Iris pigment epithelial cell (primary cell): Measurements from ENCODE around the genes KHDC4, ARHGEF2 and VHLL.

DNA sequence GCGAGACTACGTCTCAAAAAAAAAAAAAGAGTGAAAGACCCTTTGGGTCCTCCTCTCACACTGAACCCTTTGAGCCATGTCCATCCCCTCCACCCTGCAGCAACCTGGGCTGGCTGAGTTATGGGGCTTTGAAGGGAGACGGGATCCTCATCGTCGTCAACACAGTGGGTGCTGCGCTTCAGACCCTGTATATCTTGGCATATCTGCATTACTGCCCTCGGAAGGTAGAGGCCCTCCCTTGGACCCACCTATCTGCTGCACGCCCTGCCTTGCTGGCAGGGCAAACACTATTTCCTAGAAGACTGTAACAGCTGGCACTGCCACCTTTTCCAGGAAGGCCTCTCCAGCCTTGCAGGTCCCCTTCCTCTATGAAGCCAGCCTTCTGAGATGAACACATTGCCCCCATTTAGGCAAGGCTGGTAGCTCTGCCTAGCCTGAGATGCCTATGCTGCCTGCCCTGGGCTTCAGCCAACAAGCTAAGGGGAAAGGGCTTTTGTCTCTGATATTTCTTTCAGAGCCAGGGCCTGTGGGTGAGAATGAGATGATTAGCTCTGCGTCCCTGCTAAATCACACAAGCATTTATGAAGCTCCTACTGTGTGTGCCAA, 1.2 kb downstream of the SLC50A1 start:
- RRBS = no CpG with 5 or more reads among the region's 9 CpGs

DNA sequence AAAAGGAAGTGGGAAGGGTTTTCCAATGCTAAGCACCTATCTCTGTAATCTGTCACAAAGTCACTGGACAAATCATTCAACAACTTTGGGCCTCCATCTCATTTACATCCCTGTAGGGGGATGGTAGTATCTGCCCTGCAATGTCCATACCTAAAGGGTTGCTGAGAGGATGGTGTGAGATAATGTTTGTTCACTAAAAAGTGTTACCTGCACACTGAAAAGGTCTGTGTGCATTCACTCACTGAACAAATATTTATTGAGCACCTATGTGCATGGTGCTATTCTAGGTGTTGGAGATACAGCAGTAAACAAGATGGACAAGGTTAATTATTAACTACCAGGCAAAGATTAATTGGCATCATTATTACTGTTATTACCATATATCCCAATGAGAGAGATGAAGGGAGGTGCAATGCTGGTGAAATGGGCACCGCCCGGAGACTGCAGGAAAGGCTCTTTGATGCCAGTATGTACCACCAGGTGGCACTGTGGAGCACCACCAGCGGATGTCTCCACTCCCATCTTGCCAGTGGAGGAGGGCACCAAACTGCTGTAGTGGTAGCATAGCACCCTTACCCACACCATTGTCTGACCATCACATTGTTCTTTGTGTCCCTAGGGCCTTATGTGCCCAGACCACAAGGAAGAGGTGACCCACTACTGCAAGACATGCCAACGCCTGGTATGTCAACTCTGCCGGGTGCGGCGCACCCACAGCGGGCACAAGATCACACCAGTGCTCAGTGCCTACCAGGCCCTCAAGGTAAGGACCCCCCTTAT, 2.9 kb downstream of the TRIM46 start:
- RRBS = no CpG with 5 or more reads among the region's 8 CpGs

DNA sequence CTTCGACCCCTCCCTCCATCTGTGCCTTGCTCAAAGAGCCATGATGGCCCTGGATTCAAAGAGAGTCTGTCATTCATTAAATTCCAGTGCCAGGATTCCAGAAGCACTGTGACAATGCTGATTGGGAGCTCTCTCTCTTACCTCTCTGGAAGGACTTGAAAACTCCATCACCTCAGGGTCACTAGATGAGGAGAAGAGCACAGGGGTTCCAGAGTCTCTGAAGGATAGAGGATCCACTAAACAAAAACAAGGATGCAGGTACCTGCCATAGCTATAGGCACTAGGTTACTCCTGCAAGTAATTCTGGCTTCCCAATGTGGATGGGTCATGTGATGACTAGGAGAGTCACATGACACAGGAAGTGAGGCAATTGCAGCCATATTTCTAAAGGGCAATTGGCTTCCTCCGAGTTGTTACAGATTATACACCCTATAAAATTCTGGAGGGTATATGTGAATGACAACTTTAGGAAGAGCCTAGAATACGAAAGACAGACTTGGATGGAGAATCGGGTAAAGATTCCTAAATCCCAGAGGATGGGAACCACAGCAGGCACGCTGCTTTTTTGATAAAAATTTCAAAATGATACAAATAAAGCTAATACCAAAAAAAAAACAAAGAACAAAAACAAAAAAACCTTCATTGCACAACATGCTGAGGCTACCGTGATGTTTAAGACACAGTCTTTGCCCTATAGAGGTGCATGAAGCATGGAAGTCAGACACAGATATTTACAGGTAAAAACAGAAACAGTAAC, 10.4 kb downstream of the MTX1 start:
- RRBS = no CpG with 5 or more reads among the region's 6 CpGs

- RRBS = 1% methylated on average over 4 of the region's 53 CpGs
These were observed 3.6 kb upstream of the GBA1 start for GRCh38 chr1:155244425-155245343.

- RRBS = 6% methylated on average over 1 of the region's 26 CpGs
These were observed 1.1 kb downstream of the HCN3 start for GRCh38 chr1:155278095-155279098.

DNA sequence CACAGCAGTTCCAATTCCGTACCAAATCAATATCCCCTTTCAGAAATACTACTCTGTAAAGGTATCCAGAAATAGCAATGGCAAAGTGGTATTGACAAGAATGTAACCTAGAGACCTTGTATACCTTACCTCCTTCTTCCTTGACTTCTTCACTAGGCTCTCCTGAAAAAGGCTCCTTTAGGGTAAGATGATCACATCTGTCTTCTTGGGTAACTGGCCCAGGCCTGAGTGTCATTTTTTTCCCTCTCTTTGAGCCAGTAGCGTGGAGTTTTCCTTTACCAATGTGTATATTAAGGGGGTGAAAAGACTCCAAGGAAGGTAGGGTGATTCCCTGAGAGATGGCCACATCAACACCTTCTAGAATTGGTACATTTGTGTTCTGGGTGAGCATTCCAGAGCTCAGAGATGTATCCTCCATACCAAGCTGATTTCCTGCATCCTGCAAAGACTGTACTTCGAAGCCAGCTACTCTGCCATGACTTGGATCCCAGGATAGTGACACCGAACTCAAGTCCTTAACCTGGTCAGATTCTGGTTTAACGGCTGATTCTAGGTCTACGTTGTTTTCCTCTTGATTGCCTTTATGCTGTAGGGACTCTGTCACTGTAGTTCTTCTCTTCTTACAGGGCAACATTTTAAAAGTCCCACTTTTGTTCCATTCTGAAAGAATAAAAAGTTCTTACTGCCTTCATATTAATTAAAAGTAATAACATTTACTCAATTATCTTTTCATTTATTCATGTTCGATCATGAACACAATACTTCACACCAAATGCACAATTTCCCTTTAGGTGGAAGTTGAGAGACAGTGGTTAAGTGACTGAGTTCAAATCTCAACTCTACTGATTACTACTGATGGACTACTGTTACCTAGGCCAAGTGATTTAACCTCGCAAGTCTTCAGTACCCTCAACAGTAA, 3.6 kb downstream of the GON4L start:
- RRBS = no CpG with 5 or more reads among the region's 8 CpGs

- RRBS = no CpG with 5 or more reads among the region's 3 CpGs
These were observed 15.8 kb downstream of the RIT1 start for GRCh38 chr1:155895360-155895714.

DNA sequence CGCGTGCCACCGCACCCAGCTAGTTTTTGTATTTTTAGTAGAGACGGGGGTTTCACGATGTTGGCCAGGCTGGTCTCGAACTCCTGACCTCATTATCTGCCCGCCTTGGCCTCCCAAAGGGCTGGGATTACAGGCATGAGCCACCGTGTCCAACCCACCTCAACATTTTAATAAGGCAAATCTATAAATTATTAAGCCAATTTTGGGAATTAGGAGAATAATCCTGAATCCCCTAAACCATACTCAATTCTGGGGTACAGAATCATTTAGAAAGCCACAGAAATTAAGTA, 11.1 kb upstream of the RIT1 start:
- RRBS = no CpG with 5 or more reads among the region's 8 CpGs

DNA sequence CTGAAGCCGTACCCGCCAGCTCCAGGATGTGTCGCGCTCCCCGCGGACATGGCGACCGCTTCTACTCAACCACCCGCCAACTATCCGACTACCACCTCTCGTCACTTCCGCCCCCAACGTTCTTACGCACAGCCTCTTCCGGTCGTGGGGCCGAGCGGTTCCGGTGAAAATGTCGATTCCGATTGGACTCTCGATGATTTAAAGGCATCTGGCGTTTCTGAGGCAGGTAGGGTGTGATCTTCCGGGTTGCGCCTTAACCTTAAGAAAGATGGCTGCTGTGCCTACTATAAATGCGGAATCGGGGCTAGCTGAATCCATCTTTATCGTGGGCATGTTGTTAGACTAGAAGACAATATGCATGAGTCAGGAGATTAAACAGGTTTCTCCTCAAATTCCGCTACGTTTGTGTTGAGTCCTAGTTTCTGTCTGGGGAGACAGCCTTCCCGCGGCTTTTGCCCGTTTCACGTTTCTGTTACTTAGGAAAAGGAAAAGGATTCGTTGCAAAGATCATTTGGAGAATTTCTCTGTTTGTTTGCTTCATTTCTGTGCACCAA, at the start of gene KHDC4:
Gene KHDC4 (minus strand): TSS at position 90 of the 554 bp plus-strand sequence.
- RRBS = 1% methylated on average over 6 of the region's 35 CpGs

DNA sequence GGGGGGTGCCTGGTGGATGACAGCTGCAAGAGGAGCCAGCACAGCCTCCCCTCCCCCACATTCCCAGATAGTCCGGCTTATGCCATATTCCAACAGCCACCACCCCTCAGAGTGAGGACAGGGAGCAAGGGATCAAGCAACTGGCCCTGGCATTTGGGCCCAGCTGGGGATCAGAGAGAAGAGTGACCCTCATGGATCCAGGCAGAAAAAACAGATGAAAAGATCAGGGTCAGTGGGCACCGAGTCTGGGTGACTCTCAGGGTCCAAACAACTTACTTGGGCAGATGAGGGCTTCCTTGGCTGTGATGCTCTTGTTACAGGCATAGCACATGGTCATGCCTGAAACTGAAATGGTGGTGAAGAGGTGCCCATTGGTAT, 9.5 kb downstream of the ARHGEF2 start:
- RRBS = no CpG with 5 or more reads among the region's 2 CpGs

DNA sequence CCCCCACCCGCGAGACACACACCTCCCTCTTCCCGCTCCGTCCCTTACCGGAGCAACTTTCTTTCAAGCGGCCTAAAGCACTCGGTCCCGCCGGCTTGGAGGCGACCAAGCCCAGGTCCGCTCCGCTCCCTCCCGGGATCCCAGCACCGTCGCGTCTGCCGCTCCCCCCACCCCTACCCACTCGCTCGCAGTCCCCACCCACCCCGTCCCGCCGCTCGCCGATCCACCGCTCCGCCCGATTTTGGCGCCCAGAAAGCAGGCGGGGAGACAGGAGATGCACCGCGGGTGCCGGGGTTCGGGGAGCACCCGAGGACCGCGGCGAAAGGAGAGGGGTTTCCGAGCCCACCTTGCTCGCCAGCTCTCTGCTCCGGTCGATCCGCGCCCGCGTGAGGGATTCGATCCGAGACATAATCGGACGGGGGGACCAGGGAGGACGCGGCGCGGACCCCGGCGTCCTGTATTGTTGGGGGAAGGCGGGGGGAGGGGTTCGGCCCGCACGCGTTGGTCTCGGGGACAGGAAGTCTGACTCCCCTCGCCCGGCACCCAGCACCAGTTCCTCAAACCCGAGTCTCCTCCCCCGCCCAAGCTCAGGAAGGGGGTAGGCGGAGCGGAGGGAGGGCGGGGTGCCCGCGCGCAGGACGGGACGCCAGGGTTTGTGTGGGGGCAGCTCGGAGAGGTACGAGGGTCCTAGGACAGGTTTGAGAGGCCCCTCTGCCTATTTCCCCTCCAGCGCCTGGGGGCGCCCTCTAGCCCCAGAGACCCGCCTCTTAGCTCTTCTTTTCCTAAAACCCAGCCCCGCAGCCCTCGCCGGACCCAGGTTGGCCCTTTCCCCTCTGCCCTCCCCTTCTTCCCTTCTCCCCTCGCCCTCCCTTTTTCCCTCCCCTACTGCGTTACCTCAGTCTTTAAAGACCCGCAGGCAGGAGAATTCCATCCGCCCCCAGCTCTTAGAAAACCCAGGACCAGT, at the start of gene ARHGEF2:
Gene ARHGEF2 (minus strand): TSS at position 529 of the 964 bp plus-strand sequence.
- RRBS = 2% methylated on average over 40 of the region's 85 CpGs

- RRBS = no CpG with 5 or more reads among the region's 2 CpGs
These were observed 14.4 kb upstream of the LMNA start for GRCh38 chr1:156099915-156100642.

DNA sequence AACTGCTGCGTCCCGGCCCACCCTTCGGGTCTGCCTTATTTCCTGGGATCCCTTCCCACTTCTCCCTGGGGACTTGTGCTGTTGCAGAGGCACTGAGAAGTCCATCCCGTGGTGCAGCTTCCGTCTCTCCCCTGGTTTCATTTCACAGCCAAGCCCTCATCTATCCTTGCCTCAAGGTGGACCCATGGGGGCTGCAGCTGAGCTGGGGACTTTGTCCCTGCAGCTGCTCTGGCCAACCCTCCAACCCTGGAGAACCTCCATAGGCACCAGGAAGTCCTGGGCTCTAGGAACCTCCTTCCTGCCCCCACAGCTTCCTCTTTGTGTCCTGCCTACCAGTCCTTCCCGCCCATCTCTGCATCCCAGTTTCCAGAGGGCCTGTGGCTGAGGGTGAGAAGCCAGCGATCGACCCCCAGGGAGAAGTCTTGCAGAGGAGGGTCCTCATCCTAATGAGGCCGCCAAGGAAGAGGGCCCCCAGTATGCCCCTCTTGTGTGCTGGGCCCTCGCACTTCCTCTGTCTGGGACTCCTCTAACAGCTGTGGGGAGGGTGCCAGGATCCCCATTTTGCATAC, 11.5 kb upstream of the LMNA start:
- RRBS = no CpG with 5 or more reads among the region's 10 CpGs

DNA sequence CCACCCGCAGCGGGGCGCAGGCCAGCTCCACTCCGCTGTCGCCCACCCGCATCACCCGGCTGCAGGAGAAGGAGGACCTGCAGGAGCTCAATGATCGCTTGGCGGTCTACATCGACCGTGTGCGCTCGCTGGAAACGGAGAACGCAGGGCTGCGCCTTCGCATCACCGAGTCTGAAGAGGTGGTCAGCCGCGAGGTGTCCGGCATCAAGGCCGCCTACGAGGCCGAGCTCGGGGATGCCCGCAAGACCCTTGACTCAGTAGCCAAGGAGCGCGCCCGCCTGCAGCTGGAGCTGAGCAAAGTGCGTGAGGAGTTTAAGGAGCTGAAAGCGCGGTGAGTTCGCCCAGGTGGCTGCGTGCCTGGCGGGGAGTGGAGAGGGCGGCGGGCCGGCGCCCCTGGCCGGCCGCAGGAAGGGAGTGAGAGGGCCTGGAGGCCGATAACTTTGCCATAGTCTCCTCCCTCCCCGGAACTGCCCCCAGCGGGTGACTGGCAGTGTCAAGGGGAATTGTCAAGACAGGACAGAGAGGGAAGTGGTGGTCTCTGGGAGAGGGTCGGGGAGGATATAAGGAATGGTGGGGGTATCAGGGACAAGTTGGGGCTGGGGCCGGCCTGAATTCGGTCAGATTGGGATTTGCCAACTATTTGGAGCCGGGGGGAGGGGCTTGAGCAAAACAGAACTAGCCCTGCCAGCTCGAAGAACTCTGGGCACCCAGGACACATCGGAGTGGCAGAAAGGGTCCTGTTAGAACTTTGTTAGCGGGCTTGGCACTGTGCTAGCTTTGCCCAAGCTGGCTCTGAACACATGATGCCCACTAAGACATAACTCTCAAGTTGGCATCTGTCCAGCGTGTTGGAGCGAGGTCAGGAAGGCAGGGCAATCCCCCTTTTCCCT, 678 bp downstream of the LMNA start:
- RRBS = 3% methylated on average over 8 of the region's 53 CpGs

- RRBS = no CpG with 5 or more reads among the region's 4 CpGs
These were observed 4.1 kb downstream of the SEMA4A start for GRCh38 chr1:156157460-156157962.

- RRBS = no CpG with 5 or more reads among the region's 7 CpGs
These were observed 4.9 kb downstream of the SLC25A44 start for GRCh38 chr1:156198674-156199249.

DNA sequence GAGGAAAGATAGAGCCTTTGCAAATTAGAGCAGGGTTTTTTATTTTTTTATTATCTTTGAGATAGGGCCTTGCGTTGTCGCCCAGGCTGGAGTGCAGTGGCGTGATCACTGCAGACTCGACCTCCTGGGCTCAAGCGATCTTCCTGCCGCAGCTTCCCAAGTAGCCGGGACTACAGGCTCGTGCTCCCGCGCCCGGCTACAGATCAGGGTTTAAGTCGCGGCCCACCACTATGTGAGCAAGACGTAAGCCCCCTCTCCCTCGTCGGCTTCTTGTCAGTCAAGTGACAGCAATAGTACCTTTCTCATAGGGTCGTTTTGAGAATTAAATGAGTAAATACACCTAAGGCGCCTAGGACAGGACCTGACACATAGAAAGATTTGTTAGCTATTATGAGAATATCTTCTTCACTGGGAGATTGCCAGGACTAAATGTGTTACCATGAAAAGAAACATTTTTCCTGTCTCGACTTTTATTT, 663 bp downstream of the PMF1 start:
- RRBS = no CpG with 5 or more reads among the region's 19 CpGs

DNA sequence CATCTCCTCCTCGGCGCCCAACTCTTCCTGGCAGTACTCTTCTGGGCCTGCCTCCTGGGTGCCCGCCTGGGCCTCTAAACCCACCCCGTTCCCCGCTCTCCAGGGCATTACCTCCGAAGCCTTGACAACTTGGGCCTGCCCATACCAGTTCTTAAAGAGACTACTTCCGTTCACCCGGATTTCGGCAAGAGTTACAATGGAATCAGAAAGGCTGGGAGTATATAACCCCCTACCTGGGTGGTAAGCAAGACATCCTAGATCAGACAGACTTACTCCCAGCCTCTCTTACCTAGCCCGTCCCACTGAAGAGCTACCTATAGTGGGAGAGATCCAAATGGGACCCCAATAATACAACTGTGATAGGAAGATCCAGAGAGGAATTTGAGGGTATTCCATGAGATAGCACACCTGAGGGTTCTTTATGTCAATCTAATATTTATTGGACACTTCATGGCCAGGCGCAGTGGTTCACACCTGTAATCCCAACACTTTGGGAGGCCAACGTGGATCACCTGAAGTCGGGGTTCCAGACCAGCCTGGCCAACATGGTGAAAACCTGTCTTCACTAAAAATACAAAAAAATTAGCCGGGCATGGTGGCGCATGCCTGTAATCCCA, at the start of gene VHLL:
Gene VHLL (minus strand): TSS at position 226 of the 617 bp plus-strand sequence.
- RRBS = no CpG with 5 or more reads among the region's 15 CpGs

- RRBS = no CpG with 5 or more reads among the region's 42 CpGs
These were observed 649 bp downstream of the CCT3 start for GRCh38 chr1:156337148-156338137.

- RRBS = no CpG with 5 or more reads among the region's 5 CpGs
These were observed 39.2 kb downstream of the MEF2D start for GRCh38 chr1:156461258-156461804.